ENCODE results near the gene ITK.

- RRBS, result no CpG with 5 or more reads among the region's 6 CpGs
CAGE:
- cytosol, long polyA plus RNA, result no peak
- long polyA plus RNA, result no peak
- nucleus, long polyA plus RNA, result no peak
Measured at GRCh38 chr5:156834915-156835353, 15.2 kb upstream of the PPP1R2B start.

- RRBS, result no CpG with 5 or more reads among the region's 3 CpGs
CAGE:
- cytosol, long polyA plus RNA, result no peak
- long polyA plus RNA, result no peak
- nucleus, long polyA plus RNA, result no peak
Measured at GRCh38 chr5:157178824-157179314, 1.8 kb upstream of the ITK start.

DNA sequence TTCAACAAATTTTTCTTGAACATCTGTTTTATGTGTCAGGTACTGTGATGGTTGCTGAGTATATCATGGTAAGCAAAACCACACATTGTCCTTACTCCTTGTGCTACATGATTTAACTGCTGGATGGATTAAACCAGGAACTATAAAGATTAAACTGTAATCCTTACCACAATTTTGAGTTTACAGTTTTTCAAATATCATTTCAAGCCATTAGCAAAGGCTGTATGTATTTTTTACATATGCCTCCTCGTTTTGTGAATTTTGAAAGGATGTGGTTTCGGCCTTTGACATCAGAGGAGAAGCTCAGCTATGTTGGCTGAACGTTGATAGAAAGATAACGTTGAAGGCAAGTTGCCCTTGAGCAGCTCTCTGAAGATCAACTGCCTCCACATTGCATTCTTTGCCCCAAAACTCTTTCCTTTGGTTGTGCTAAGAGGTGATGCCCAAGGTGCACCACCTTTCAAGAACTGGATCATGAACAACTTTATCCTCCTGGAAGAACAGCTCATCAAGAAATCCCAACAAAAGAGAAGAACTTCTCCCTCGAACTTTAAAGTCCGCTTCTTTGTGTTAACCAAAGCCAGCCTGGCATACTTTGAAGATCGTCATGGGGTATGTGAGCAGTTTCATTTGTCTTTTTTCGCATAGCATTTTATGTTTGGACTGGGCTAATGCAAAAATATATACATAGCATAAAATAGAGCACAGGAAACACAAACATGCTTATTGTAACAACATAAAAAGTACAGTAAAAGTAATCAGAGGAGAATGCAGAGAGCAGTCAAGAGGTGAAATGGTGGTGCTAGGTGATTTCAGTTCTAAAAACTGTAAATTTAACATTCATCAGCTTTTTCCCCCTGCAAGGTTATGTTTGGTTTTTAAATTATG, at the start of gene ITK:
ITK (plus strand) TSS at position 337 of the 888 bp plus-strand sequence.
- RRBS, result no CpG with 5 or more reads among the region's 8 CpGs
CAGE:
- cytosol, long polyA plus RNA, result no peak
- long polyA plus RNA, result no peak
- nucleus, long polyA plus RNA, result no peak

DNA sequence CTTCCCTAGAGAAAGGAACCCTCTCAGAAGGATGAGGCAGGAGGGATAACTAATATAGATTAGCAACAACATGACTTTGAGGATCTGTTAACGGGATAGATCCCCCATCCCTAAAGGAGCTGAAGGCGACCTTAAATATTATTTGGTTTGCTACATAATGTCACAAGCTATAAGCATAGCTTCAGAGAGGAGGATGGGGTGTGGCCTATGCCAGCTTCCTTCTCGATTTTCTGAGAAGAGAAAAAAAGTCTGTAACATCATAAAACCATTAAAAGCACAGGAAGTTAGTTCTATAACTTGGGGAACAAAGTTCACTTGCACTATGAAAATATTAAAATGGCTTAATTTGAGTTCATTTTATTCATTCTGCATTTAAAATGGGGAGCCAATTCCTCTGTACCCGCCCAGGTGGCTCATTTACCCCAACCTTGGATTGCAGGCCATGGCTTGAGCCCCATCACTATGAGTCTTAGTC, 16.8 kb upstream of the CYFIP2 start:
- RRBS, result no CpG with 5 or more reads among the region's 4 CpGs
CAGE:
- cytosol, long polyA plus RNA, result no peak
- long polyA plus RNA, result no peak
- nucleus, long polyA plus RNA, result no peak

GRCh38 chr5:157266953-157268026, 1.4 kb downstream of the CYFIP2 start:
- RRBS, result no CpG with 5 or more reads among the region's 6 CpGs
CAGE:
- cytosol, long polyA plus RNA, result no peak
- long polyA plus RNA, result no peak
- nucleus, long polyA plus RNA, result no peak

DNA sequence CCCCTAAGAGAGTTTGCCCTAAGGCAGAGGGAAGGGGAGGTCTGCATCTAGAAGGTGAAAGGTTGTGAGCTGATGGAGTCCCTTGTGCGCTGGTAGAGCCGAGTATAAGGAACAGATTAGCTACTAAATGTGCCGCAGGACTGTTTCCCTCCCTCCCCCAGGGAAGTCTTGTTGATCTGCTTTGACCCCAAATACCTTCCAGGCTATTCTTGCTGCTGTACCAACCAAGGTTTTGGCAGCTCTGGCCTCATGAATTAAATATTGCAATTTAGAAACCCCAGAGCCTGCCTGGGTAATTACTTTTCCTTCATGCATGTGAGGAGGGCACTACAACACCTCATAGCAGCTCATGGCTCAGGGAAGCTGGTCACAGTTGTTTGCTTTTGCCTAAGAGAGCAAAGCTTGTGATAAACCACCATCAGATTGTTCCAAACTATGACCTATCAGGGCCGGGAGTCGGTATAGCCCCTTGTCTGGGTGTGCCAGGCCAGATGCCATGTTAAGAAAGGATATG, 19.7 kb downstream of the CYFIP2 start:
- RRBS, result no CpG with 5 or more reads among the region's 5 CpGs
CAGE:
- cytosol, long polyA plus RNA, result no peak
- long polyA plus RNA, result no peak
- nucleus, long polyA plus RNA, result no peak

GRCh38 chr5:157309357-157310037, 36.0 kb downstream of the FNDC9 start:
- RRBS, result 16% methylated on average over 3 of the region's 21 CpGs
CAGE:
- cytosol, long polyA plus RNA, result no peak
- long polyA plus RNA, result no peak
- nucleus, long polyA plus RNA, result no peak

DNA sequence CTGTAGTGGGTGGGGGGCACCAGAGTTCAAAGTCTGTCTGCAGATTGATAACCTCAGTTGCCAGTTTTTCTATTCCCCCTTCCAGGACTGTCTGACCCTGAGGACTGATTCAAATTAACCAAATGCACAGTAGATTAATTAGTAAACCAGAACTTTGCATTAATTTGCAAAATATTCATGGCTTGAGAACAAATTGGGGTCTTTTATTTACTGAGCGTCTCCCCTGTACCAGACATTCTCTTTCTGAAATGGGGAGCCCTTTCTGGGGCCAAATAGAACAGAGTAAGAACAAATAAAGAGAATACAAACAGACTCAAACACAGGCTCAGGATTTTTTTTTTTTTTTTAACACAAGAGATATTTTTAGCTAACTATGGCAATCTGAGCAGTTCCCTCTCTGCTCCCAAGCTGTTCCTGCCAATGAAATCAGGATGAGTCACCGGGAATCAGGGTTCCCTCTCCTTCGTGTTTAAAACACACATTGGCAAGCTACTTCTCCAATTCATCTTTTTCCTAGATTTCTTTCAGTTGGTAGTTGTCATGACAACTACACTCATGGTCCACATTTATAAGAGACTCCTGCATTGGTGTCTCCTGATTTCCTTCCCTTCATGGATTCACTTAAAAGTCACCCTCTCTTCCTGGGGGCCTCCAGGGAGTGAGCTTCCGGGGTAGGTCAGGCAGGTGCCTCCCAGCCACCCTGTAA, 42.0 kb upstream of the FNDC9 start:
- RRBS, result no CpG with 5 or more reads among the region's 4 CpGs
CAGE:
- cytosol, long polyA plus RNA, result no peak
- long polyA plus RNA, result no peak
- nucleus, long polyA plus RNA, result no peak

DNA sequence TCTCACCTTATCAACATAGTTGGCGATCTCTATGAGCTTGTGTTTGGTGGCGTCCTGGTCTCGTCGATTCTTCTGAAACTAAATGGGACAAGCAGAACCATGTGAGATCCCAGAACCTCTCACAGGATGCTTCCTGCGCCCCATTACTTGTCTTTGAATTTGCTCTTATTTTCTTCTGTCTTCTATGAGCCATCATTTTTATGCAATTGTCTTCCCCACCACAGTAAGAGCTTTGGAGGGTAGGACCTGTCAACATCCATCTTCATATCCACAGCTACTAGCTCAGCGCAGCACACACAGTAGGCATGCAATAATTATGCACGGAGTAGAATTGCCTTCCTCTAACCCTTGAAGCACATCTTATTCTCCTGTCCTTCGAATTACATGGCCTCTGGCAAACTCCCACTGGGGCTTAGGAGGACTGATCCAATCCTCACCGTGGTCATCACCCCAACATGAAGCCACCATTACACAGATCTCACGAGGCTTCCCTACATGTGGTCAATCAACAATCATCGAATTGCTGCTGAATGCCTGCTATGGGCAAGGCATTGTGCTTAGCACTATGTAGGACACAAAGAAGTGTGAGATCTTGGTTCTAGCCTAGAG, 53.5 kb downstream of the NIPAL4 start:
- RRBS, result no CpG with 5 or more reads among the region's 11 CpGs
CAGE:
- cytosol, long polyA plus RNA, result no peak
- long polyA plus RNA, result no peak
- nucleus, long polyA plus RNA, result no peak

DNA sequence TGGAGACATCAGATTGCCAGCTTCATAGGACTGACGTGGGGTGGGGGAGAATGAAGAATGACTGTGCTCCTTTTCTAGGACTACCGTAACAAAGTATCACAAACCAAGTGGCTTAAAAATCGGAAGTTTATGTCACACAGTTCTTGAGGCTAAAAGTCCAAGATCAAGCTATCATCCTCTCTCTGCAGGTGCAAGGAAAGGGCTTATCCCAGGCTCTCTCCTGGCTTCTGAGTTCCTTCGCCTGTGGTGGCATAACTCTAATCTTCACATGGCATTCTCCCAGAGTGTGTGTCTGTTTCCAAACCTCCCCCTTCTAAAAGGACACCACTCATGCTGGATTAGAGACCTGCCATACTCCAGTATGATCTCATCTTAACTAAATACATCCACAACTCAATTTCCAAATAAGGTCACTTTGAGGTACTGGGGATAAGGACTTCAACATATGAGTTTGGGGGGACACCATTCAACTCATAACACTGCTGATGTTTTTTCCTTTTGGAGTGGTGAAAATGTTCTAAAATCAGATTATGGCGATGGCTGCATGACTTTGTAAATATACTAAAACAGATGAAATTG, 25.4 kb downstream of the ADAM19 start:
- RRBS, result no CpG with 5 or more reads among the region's 5 CpGs
CAGE:
- cytosol, long polyA plus RNA, result no peak
- long polyA plus RNA, result no peak
- nucleus, long polyA plus RNA, result no peak

DNA sequence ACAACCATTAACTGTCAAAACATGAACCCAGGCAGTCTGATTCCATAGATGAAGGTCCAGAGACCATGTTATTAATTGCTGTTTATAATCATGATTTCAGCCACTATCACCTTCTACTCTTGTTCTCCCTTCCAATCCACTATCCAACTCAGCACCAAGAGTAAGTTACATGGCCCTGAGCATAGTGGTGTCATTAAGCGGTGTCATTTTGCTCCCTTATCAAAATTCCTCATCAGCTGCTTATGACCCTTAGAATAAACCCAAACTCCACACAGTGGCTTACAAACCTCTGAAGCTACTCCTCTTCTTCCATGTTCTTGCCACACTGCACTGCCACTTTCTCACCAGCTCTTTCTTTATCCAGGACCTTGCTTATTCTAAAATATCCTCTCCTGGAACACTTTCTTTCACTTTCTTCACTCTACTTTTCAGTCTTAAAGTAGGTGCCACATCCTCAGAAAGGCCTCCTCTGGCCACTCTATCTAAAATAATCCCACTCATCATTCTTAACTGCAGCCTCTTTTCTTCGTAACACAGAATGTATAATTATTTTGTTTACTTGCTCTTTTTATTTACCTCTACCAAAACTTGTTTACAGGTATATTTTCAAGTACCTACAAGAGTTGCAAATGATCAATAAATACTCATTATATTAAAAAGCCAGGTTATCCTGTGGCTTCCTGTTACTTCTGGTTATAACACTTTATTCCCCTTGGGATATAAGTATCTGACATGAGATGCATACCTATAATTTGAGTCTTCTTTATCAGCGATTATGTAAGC, 22.4 kb downstream of the CLINT1 start:
- RRBS, result no CpG with 5 or more reads among the region's 3 CpGs
CAGE:
- cytosol, long polyA plus RNA, result no peak
- long polyA plus RNA, result no peak
- nucleus, long polyA plus RNA, result no peak

DNA sequence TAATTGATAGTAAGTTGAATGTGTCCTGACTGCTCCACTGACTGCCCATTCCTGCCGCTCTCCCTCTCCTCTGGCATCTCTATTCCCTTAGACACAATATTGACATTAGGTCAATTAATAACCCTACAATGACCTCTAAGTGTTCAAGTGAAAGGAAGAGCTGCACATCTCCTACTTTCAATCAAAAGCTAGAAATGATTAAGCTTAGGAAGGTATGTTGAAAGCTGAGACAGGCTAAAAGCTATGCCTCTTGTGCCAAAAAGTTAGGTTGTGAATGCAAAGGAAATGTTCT, 13.0 kb downstream of the CLINT1 start:
- RRBS, result no CpG with 5 or more reads among the region's 1 CpG
CAGE:
- cytosol, long polyA plus RNA, result no peak
- long polyA plus RNA, result no peak
- nucleus, long polyA plus RNA, result no peak

DNA sequence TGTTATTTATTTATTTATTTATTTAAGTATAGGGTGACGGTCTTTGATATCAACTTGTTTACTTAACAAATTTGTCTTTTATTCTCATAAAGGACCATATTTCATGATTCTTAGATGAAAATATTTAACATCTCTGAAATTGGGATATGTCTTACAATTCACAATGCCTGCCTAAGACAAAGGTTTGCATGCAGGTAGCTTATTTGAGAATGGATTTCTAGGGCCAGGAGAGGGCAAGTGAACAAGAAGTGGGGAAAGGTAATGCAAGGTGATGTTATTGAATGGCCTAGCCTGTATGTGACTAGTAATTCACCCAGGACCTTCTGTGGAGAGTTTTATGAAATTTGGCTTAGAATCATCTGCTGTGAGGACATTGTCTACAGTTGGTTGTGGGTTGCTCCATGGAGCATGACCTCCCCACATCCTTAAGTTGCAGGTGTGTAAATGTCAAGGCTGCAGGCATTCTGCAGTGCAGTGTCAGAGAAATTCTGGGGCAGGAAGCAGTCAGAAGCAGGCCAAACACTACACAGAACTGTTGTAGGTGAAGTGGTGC, 588.4 kb downstream of the EBF1 start:
- RRBS, result no CpG with 5 or more reads among the region's 1 CpG
CAGE:
- cytosol, long polyA plus RNA, result no peak
- long polyA plus RNA, result no peak
- nucleus, long polyA plus RNA, result no peak

DNA sequence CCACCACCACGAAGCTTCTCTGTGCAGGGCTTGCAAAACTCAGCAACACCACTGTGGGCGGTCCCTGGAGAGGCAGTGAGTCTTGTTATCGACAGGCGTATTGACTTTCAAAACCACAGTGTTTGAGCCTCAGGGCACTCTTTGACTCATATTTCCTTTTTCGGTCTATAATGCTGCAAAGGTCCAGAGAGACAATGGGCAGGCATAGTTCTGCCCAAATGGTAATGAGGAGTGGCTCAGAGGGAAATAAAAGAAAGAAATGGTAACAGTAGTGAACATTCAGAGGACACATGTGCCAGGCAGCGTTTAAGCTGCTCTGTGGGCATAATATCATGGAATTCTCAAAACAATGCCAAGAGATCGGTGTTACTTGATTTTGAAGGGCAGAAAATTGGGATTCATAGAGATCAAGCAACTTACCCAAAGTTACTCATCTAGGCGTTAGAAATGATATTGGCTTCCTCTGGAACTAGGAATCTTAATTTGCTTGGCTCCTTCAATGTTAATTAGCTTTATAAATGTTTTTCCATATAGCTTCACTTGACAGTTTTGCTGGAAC, 539.3 kb downstream of the EBF1 start:
- RRBS, result no CpG with 5 or more reads among the region's 8 CpGs
CAGE:
- cytosol, long polyA plus RNA, result no peak
- long polyA plus RNA, result no peak
- nucleus, long polyA plus RNA, result no peak

GRCh38 chr5:159002893-159003410, 96.8 kb downstream of the EBF1 start:
- RRBS, result no CpG with 5 or more reads among the region's 3 CpGs
CAGE:
- cytosol, long polyA plus RNA, result no peak
- long polyA plus RNA, result no peak
- nucleus, long polyA plus RNA, result no peak

DNA sequence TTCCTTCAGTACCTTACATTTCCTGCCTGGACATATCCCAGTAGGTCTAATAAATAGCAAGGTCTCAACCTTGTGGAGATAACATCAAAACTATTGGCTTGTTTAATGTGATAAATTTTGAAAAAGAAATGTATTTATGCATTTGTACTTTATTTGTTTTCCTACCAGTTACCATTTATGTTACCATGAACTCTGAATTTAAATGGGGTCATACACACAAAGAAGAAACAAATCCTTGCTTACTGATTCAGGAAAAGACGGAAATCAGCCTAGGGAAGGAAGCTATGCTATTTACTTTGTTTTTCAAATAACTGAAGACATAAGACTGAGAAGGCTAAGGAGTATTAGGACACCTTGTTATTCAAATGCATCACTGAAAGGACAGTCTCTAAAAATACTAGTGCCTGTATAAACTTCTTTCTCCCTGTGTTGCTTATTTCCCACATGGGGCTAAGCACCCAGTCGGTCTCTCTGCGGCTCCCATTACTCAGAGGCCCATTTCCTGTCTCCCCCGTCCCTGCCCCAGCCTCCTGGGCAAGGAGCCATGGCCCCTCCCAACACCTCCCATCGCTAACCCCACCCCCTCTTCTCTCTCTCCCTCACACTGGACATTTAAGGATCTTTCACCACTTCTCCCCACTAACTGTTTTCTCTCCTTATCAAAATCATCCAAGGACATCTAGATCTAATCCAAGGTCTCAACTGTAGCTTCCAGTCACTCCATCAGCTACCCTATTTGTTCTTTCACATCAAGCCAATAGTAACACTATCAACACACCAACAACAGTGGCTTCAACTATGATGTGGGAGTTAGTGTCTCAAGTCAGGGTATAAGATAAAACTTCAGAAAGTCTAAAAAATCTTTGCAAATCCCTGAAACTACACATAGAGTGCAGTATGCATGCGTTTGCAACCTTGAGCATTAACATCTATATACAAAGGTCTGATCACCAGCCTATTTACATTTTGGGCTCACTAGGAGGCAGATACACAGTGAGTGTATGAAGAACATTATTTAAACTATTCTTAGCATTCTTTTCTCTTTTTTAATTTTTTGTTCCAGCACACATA, 81.9 kb downstream of the EBF1 start:
- RRBS, result no CpG with 5 or more reads among the region's 6 CpGs
CAGE:
- cytosol, long polyA plus RNA, result no peak
- long polyA plus RNA, result no peak
- nucleus, long polyA plus RNA, result no peak

DNA sequence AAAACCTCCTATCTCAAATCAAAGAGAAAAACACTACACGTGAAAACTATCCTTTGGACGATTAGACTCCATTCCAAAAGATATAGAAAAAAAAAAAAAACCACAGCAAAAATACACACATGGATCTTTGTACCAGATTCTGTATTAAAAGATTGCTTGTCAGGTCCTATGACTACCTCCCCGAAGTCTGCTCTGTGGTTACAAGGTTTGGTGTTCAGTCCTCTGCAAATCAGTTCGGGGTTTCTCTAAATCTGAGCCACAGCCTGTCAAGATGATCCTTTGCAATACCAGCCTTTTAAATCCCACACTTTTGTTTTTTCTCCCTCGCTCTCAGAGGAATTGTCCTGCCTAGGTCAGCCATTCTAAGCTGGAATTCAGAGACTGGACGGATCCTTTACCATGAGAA, 47.4 kb downstream of the EBF1 start:
- RRBS, result no CpG with 5 or more reads among the region's 6 CpGs
CAGE:
- cytosol, long polyA plus RNA, result no peak
- long polyA plus RNA, result no peak
- nucleus, long polyA plus RNA, result no peak

- RRBS, result 56% methylated on average over 10 of the region's 59 CpGs
CAGE:
- cytosol, long polyA plus RNA, result no peak
- long polyA plus RNA, result no peak
- nucleus, long polyA plus RNA, result no peak
Measured at GRCh38 chr5:159096201-159097250, 3.2 kb downstream of the EBF1 start.

- RRBS, result no CpG with 5 or more reads among the region's 6 CpGs
CAGE:
- cytosol, long polyA plus RNA, result no peak
- long polyA plus RNA, result no peak
- nucleus, long polyA plus RNA, result no peak
Measured at GRCh38 chr5:159098254-159098746, 1.4 kb downstream of the EBF1 start.

DNA sequence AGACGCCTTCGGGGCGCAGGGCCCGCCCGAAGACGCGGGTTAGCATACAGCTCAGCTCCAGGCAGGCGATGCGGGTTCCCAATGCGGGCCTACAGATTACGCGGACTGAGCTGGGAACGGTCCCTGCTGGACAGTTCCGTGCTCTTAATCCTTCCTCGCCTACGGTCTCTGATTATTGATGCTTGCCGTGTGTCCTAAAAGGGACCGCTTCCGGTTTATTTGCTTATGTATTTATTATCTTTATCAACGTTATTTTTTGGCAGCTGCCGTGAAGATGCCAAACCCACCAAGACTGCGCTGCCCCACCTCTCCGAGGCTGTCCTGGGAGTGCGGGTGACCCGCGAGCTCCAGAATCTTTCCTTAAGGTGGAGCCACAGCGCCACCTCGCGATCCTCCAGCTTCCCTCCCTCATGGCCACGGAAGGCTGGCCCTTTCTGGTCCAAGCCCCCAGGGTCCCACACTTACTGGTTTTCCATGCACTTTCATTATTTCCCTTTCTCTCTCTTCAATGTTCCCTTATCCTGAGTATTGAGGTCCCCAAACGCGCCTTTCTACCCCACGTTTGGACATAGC, 7.0 kb upstream of the EBF1 start:
- RRBS, result no CpG with 5 or more reads among the region's 33 CpGs
CAGE:
- cytosol, long polyA plus RNA, result no peak
- long polyA plus RNA, result no peak
- nucleus, long polyA plus RNA, result no peak

All from IMR-90 (cell line).